Frontal cortex (tissue), 2 donors: ENCODE measurements around the genes AQP12A, HDLBP and FARP2.

GRCh38 chr2:240558594-240559406, 1.0 kb upstream of the ANKMY1 start:
- RAMPAGE, long total RNA, result no peak

DNA sequence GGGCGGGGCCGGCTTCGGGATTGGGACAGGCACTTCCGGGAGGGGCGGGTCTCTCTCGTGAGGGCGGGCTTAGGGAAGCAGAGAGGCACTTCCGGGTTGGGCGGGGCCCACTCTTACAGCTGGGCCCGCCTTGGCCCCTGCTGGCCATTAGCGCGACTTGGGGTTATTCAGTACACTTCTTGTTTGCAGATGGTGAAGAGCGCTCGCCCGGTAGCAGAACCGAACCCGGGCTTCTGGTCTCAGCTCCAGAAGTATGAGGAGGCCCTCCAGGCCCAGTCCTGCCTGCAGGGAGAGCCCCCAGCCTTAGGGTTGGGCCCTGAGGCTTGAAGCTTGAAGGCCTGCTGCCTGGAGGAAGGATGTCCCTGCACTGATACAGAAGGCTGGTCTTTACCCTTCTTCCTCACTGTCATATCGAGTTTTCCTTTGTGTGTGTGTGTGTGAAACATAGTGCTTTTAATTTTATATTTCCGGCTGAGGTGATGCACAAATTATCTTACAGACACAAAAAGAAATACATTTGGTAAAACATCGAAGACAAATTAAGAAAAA, 1.1 kb downstream of the DUSP28 start:
- RAMPAGE, long total RNA, result no peak

DNA sequence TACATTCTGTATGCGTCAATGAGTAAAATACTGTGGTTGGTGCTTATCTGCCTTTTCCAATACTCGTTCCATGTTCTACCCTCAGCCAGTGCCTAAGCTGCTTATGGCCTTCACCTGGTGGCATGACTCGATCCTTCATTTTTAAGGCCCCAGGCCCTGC, 3.2 kb upstream of the RNPEPL1 start:
- RAMPAGE, long total RNA, result no peak

GRCh38 chr2:240573505-240574204, 5.4 kb downstream of the RNPEPL1 start:
- RAMPAGE, long total RNA, result no peak

- RAMPAGE, long total RNA, result no peak
Measured at GRCh38 chr2:240576355-240577057, 8.2 kb downstream of the RNPEPL1 start.

- RAMPAGE, long total RNA, result no peak
Measured at GRCh38 chr2:240619448-240620197, 5.7 kb upstream of the GPR35 start.

GRCh38 chr2:240623772-240624181, 1.5 kb upstream of the GPR35 start:
- RAMPAGE, long total RNA, result no peak

DNA sequence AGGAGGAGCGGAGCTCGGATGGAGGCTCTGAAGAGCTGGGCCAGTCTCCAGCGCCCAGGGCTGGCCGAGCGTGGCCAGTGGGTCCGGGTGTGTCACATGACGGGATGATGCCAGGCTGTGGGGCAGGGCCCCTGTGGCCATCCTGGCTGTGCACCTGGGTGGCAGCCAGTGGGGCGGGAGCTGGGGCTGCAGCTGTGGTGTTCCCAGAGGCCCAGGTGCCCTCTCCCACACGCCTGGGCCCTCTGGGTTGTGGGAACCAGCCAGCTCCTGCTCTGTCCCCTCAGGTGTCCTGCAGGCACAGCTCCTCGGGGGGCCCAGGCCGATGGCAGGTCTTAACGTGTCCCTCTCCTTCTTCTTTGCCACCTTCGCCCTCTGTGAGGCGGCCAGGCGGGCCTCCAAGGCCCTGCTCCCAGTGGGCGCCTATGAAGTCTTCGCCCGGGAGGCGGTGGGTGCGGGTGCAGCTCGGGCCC, at the start of gene AQP12A:
Gene AQP12A, plus strand, starts transcription at position 275 of the 470 bp plus-strand sequence.
- RAMPAGE, long total RNA, result no peak

DNA sequence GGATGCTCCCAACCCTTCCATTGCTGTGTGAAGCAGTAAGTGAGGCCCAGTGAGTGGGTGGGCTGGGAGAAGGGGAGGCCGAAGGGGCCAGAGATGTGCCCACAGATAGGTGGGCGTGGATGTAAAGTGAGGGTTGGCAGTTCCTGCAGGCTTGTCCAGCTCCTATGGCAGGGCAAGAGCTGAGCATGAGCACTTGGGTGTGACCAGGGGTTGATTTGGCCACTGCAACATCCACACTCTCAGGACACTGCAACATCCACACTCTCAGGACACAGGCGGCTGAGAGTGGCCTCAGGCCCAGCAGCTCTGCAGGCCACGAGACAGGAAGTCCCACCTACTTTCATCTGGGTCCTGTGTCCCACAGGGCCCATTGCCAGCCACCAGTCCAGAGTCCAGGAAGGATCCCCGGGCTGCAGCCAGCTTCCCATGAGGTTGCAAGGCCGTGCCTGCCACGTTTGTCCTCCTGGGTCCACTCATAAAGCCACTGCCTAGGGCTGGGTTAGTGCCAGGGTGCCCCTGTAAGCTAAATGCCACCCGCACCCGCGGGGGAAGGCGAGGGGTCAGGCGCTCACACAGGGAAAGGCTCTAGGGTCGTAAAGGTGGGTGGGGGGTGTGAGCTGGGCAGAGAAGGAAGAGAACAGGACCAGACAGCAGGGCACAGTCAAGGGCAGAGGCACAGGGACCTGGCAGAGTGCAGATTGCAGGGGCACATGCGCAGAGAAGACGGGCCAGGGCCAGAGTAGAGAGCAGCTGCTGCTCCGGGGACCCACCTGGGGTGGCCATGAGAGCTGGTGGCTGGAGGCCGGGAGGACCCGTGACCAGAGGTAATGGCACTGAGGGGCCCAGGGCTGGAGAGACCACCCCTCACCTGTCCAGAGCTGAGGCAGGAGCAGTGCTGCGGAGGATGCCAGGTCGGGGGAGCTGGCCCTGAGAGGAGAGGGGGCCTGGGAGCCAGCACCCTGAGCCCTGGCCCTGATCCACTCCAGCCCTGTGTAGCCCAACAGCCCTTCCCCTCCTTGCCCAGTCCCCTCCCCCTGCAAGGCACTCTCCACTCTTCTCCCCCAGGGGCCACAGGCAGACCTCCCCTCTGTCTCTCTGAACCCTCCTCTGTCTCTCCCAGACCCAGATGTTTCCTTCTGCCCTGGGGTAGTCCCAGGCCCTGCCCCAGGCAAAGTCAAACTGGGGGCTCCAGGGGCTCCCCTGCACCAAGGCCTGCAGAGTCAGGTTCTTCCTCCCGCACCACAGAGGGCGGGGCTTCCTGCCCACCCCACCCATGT, 8.0 kb downstream of the AGXT start:
- RAMPAGE, long total RNA, result no peak

- RAMPAGE, long total RNA, result no peak
Measured at GRCh38 chr2:240998905-240999517, 593 bp downstream of the SNED1 start.

DNA sequence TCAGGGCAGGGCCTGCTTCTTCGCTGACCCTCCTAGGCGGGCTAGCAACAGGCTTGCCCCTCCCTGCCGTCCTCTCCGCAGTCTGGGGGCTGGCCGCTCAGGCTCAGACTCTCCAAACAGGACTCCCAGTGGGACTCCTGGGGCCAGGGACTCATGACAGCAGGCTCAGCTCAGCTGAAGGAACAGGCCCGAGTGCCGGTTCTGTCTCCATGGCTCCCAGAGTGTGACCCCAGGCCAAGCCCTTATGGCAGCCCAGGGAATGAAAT, 1.1 kb downstream of the SNED1 start:
- RAMPAGE, long total RNA, result no peak

GRCh38 chr2:241011583-241012151, 13.2 kb downstream of the SNED1 start:
- RAMPAGE, long total RNA, result no peak

GRCh38 chr2:241053299-241054404, 48.4 kb downstream of the MTERF4 start:
- RAMPAGE, long total RNA, result no peak

GRCh38 chr2:241102994-241103616, 1.0 kb upstream of the MTERF4 start:
- RAMPAGE, long total RNA, result no peak

DNA sequence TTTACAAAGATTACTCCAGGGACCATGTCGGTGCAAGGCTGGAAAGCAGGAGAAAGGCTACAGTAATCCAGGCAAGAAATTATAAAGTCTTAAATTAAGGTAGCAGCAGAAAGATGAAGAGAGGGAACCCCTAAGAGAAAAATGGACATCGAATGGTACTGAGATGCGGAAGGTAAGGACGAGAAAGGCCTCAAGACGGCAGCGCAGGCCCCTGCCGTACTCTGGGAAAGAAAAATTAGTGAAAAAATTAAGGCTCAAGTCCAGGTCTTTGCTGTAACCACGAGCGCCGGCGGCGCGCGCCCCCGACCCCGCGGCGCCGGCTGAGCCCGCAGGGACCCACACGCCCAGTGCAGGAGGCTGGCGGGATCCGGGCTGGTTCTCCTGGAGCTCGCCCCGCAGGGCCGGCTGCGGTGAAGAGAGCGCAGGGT, 584 bp downstream of the PASK start:
- RAMPAGE, long total RNA, result no peak

GRCh38 chr2:241223727-241224141, 35.3 kb downstream of the ANO7 start:
- RAMPAGE, long total RNA, result no peak

DNA sequence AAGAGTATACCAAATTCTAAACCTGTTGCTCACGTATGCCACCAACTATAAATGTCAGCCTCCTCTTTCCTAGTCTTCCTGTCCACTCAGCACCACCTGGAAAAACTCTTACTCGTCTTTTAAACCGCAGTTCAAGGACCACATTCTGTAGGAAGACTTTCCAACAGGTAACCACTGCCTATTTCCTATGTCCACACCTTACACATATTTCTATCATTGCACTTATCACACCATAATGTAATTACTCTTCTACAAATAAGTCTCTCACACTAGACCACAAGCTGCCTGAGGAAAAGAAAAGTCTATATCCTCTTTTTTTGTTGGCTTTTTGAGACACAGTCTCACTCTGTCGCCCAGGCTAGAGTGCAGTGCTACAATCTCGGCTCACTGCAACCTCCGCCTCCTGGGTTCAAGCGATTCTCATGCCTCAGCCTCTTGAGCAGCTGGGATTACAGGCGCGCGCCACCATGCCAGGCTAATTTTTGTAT, 2.5 kb downstream of the HDLBP start:
- RAMPAGE, long total RNA, result no peak

GRCh38 chr2:241314154-241314426, 1.4 kb downstream of the HDLBP start:
- RAMPAGE, long total RNA, result no peak

- RAMPAGE, long total RNA, result no peak
Measured at GRCh38 chr2:241315597-241315826, at the start of gene HDLBP. HDLBP (minus strand) TSS chr2:241315672.

- RAMPAGE, long total RNA, result no peak
Measured at GRCh38 chr2:241355828-241356981, at the start of gene FARP2. FARP2 (plus strand) TSS chr2:241356285.